Tibial artery (tissue), 1 donor: ENCODE measurements around the genes SERINC3, KCNK15, PABPC1L and PI3.

GRCh38 chr20:44393572-44393755 is 38.0 kb downstream of the HNF4A start:
- PRO-cap: no peak

GRCh38 chr20:44410830-44411797 is 55.6 kb downstream of the HNF4A start:
- PRO-cap: no peak

DNA sequence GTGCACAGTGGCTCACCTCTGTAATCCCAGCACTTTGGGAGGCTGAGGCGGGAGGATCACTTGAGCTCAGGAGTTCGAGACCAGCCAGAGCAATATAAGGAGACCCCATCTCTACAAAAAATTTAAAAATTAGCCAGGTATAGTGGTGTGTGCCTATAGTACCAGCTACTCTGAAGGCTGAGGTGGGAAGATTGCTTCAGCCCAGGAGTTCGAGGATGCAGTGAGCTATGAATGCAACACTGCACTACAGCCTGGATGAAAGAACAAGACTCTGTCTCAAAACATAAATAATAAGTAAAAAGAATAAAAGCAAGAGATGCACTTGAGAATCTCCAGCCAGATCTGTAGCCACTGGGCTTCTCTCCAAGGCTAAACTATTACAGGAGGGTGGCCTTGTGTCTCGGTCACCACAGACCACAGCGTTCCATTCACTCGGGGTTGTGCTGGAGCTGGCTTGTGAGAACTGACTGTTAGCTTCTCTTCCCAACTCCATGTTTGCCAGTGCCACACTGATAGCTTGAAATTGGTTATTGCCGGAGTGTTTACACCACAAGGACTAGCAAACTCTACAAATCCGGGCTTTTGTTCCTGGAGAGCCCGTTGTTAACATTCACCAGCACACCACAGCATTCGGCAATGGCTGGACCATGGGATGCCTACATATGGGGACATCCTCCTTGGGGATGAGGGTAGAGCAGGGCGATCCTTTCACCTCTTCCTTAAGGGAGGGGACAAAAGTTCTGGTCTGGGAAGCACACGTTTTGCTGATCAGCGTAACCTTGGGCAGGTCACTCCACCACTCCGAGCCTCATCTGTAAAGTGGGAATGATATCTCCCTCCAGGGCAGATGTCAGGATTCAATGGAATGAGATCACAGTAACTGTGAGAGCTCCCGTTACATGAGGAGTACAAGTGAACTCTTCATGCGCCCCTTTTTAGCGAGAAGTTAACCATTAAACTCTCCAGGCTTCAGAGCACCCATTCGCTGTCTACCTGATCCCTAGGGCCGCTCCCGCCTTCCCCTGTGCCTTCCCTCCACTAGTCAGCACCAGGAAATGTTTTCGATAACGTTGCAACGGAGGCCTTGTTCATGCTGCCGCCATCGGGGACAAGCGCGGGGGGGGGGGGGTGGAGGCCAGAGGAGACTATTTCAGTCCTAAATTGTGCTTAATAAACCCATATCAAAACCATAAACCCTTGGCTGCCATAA is 41.9 kb upstream of the TTPAL start:
- PRO-cap: no peak

- PRO-cap: no peak
Observed at GRCh38 chr20:44447581-44448827, 27.7 kb upstream of the TTPAL start.

GRCh38 chr20:44471281-44471987 is 4.2 kb upstream of the TTPAL start:
- PRO-cap: no peak

- PRO-cap: no peak
Observed at GRCh38 chr20:44494887-44495937, 19.5 kb downstream of the TTPAL start.

DNA sequence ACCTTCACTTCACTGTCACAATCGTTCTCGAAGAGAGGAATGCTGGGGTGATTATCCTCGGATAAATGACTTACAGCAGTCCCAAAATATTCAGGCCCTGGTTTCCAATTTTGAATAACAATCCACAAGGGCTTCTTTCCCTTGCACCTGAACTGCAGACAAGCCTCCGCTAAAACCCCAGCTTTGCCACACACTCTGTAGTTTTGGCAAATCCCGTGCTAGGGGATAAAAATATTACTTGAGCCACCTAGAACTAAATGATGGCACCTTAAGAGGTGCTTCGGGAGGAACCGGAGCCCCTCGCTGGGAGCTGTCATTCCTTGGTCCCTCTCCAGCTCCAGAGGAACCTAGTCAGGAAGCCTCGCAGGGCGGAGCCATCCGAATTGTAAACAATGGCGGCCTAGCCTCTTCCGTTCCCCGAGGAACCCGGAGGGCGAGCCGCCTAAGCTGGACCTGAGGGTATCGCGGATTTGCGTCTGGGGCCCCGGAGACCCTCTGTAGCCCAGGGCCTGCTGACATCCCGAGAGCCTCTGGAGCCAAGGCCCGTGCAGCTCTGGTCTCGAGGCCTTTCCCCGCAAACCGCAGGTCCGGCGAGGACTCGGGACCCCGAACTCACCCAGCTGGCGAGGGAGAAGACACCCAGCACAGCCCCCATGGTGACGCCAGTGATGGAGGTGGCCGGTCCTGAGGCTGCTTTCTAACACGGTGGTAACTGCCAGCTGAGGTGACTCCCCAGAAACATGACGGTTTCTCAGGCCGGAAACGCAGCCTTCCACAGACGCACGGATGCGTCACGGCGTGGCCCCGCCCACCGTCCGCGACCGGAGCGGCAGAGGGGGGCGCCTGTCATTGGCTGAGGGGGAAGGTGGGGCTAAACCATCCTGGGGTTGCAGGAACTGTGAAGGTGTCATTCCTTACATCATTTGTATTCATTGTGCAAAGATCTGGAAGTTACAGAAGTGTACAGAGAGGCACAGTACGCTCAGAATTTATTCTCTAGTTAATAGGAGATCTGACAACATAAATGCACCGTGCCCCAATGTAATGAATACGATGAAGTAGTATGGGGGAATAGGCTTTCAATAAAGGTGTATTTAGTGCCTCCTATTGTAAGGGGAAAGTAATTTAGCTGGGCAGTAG is at the start of gene SERINC3:
SERINC3 (minus strand) TSS at position 774 of the 1,140 bp plus-strand sequence.
- PRO-cap: bidirectional peak, plus-strand start at position 928 of the sequence, minus-strand start at position 753 of the sequence

DNA sequence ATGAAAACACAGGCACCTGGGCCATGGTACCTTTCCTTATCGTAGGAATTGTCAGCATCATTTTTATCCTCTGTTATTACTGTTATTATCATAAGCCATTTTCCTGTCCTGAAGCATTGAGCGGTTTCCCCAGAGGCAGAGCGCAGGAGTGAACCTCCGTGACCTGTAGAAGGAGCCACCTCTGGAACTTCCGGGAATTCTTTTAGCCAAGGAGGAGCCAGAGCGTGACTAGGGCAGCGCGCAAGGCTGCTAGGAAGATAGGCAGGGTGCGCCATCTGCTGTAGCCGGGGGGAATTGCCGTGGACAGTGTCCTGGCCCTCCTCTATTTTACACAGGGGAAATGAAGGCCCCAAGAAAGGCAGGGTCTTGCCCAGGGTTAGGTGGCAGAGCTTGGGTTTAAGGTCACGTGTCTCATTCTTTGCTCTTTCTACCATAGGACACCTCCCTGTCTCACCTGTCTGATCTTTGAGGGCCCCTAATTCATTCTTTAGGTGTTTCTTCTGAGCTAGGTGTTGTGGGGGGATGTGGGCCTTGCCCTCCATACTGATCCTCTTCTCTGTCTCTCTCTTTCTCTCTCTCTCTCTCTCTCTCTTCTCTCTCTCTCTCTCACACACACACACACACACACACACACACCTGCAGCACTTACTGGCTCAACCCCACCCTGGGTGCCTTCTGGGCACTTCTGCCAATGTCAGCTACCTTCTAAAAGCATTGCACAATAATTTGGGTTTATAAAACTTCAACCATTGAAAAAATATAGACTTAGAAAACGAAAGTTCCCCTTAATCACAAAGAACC is 27.7 kb downstream of the PKIG start:
- PRO-cap: bidirectional peak, plus-strand start at position 210 of the sequence, minus-strand start at position 204 of the sequence

GRCh38 chr20:44660835-44661091 is 9.3 kb upstream of the ADA start:
- PRO-cap: no peak

DNA sequence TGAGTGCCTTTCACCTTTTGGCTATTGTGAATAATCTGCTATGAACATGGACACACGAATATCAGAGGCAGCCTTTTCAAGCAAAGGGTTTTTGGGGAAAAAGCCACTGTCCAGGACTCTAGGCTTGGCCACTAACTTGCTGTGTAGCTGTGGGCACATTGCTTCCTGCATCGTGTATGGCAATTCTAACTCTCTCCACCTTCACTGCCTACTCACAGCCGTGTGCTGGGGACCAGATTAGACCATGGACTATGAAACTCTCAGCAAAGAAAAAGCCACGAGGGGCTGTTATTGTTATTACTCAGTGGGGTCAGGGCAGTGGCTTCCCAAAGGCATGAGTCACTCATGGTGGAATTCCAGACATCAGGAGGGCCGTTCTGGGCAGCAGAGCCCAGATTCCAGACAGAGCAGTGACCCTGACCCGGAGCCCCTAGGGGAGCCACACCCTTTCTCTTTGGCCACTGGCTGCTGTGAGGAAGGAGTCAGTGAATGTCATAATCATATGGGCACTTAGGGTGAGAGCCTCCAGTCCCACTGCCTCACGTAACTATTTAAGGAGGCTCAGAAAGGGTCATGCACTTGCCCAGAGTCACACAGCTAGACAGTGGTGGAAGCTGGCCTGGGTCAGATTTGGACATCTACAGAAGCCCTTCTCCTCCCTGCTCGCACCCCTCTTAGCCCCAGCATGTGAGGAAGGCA is 22.2 kb upstream of the CCN5 start:
- PRO-cap: bidirectional peak, plus-strand start at position 505 of the sequence, minus-strand start at position 178 of the sequence

GRCh38 chr20:44695401-44696310 is 19.5 kb upstream of the CCN5 start:
- PRO-cap: no peak

DNA sequence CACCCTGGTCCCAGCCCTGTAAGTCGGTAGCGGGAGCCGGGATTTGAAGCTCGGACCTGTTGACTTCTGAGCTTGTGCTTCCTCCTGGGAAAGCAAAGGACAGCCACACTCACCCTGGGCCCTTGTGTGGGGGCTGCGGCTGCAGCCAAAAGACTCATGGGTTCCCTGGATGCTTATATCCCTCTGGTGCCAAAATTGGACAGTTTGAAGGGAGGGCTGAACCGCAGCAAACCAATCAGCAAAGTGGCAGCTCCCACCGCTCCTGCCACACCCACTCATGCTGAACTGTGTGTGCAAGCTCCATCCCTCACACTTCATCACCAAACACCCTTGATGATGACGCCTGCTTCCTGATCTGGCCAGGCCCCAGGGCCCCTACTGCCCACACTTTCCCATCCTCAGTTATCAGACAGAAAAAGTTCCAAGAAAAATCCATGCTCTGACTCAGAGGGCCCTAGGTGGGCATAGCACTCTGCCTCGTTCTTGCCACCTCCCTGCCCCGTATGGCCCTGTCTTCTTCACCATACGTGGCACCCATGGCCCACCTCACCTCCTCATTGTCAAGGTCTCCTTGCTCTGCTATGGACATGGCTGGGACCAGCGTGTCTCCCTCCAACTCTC is 3.8 kb upstream of the CCN5 start:
- PRO-cap: no peak

GRCh38 chr20:44745493-44746522 is at the start of gene KCNK15:
KCNK15 (plus strand) TSS chr20:44745865.
- PRO-cap: bidirectional peak, plus-strand start at chr20:44745894, minus-strand start at chr20:44745747

DNA sequence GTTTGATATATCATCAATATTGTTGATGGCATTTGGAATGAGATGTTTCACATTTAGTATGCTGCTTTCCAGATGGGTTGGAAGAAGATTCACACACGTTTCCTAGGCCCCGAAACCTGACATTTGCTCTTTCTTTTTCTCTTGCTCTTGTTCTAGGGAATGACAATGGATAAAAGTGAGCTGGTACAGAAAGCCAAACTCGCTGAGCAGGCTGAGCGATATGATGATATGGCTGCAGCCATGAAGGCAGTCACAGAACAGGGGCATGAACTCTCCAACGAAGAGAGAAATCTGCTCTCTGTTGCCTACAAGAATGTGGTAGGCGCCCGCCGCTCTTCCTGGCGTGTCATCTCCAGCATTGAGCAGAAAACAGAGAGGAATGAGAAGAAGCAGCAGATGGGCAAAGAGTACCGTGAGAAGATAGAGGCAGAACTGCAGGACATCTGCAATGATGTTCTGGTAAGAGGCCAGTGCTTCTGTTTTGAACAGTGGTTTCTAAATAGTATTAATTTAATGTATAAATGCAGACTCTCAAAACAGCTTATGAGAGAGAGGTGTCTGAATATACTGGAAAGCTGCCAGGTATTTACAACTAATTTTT is 8.4 kb upstream of the PABPC1L start:
- PRO-cap: no peak

DNA sequence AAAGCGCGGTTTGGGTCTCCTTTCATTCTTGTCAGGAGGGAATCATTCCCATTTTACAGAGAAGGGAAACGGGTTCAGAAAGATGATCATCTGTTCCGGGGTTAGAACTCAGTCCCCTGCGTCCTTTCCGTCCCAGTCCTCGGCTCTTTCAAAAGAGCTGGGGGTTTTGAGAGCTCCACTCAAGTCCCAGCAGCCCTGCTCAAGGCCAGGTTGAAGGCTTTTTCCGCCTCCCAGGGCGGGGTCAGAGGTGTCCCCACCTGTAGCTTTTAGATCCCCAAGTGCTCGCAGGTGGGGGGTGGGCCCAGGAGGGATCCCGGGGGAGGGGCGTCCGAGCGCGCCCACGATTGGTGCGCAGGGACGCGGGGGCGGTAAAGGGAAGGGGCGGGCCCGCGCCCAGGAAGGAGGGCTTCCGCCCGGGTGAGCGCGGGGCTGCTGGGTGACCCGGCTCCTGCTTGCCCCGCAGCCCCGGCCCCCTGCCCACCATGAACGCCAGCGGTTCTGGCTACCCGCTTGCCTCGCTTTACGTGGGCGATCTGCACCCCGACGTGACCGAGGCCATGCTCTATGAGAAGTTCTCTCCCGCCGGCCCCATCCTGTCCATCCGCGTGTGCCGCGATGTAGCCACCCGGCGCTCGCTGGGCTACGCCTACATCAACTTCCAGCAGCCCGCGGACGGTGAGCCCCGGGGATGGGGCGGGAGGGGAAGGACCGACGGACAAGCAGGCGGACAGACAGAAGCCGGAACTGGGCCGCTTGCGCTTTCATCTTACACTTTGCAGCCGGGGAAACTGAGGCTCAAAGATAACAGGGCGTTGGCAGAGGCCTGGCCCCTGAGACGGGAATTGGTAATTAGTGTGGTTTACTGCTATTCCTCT is at the start of gene PABPC1L:
PABPC1L (plus strand) TSS at position 399 of the 875 bp plus-strand sequence.
- PRO-cap: unidirectional peak, plus-strand start at position 399 of the sequence; unidirectional peak, plus-strand start at position 678 of the sequence

- PRO-cap: no peak
Observed at GRCh38 chr20:45000830-45001470, 34.6 kb downstream of the STK4 start.

DNA sequence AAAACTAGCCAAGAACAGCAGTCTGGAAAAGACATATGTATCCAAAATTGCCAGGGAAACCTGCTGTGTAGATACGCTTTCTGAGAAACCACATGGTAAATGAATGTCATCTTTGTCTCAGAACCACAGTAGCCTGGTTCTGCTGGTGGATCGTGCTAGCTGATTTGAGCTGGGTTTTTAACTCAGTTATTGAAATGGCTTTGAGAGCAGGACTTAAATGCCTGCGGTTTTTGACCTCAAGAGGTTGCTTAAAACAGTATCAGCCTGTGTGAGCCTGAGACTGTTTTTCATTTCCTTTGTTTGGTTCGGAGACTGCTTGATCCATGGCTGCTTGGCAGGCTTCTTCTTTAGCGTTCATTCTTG is 47.9 kb downstream of the KCNS1 start:
- PRO-cap: no peak

GRCh38 chr20:45174381-45175148 is at the start of gene PI3:
PI3 (plus strand) TSS chr20:45174902.
- PRO-cap: no peak

DNA sequence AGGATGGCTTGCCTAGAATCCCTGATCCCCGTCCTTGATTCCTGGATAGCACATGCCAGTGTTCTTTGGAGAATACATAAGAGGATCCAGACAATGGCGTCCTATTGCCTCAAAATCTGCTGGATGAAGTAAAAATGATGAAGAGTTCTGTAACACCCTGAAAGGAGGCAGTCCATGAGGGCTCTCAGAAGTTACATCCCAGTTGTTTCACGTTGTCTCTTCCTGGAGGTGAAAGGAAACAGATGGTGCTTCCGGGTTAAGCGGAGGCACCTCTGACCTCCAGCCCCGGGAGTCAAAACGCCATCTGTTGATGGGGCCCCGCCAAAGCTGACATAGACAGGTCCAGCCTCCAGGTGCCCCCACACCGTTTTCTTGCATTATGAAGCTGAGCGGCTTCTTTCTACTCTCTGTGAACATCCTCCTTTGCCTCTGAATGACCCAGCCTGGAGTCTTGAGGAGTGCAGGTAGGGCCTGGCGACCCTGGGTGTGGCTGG is 9.4 kb downstream of the SEMG2 start:
- PRO-cap: no peak

DNA sequence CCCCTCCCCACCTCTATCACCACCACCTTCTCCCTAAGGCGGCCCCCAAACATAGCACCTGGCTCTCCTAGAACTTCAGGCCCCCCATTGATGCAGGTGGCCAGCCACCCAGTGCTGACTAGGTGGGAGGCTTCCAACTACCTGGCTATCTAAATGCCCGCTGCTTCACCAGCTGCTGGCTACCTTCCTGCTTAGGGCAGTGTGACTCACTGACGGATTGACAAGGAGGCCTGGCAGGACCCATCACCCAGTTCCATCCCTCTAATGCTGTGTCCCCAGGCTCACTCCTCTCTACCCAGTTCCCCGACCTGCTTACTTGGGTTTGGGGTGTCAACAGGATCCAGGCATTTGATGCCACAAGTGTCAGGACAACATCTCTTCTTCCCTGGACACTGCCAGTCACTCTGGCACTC is 1.1 kb downstream of the SLPI start:
- PRO-cap: no peak